Adrenal gland (tissue), 7 donors: ENCODE data around the gene ZNF2.

- PRO-cap, 3 experiments, result no peak in any of the 3 experiments
- RAMPAGE, long total RNA, 4 experiments, result no peak in any of the 4 experiments
- RRBS, result no CpG with 5 or more reads among the region's 6 CpGs
Observed at GRCh38 chr2:86794714-86795900, 4.4 kb upstream of the CD8A start.

GRCh38 chr2:87516345-87517121 lies 231.4 kb upstream of the PLGLB2 start:
- PRO-cap, 3 experiments, result no peak in any of the 3 experiments
- RAMPAGE, long total RNA, 4 experiments, result no peak in any of the 4 experiments
- RRBS, result 88% methylated on average over 2 of the region's 8 CpGs

DNA sequence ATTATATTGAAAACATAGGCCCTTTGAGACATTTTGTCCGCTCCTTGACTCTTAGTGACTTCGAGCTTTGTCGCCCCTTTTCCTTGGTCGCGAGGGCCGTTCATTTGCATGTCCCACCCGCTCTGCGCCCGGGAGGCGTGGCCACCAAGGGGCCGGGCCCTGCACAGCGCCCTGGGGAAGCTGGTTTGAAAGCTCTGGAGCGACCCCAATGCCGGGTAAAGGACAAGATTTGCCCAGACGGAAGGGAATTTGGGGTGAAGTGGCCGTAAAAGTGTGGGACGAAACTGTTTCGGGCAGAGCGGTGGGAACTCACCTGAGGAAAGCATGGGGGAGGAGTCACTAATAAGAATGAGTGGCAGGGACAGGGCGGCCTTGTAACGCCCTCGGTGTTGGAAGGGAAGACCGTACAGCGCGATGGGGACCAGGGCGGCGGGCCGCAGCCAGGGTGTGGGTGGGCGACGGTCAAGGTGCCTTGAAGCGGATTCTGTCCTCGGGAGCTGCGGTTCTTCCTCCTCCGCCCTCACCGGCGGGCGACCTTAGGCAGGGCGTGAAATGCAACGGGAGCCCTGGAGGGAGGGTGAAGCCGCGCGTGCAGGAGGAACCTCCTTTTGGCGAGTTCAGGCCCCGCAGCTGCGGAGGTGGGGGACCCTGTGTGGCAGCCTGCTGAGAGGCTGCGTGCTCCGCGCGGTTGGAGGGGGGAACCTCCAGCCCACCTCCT lies 38.8 kb downstream of the KRCC1 start:
- PRO-cap, 3 experiments, result peak in 2 of 3 experiments; most common plus-strand start position 188 of the sequence (in 2)
- RAMPAGE, long total RNA, 4 experiments, result no peak in any of the 4 experiments
- RRBS, result 4% methylated on average over 2 of the region's 49 CpGs

- PRO-cap, 3 experiments, result no peak in any of the 3 experiments
- RAMPAGE, long total RNA, 4 experiments, result no peak in any of the 4 experiments
- RRBS, result no CpG with 5 or more reads among the region's 3 CpGs
Observed at GRCh38 chr2:88125163-88125994, 2.5 kb downstream of the FABP1 start.

GRCh38 chr2:88179358-88179656 lies 9.2 kb downstream of the THNSL2 start:
- PRO-cap, 3 experiments, result no peak in any of the 3 experiments
- RAMPAGE, long total RNA, 4 experiments, result no peak in any of the 4 experiments
- RRBS, result no CpG with 5 or more reads among the region's 4 CpGs

DNA sequence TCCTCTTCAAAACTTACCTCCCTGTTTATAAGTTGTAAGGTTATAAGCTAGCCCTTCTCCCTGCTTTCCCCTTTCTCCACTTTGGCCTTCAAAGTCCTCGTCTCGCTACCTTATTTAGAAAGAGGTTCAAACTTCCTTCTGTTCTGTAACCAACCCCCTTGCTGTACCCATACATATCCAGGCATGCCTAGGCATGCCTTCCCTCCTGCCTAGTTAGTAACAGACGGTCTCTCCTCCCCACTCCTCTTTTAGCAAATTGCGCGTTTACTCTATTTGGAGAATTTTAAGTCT lies 13.8 kb downstream of the TEX37 start:
- PRO-cap, 3 experiments, result no peak in any of the 3 experiments
- RAMPAGE, long total RNA, 4 experiments, result no peak in any of the 4 experiments
- RRBS, result no CpG with 5 or more reads among the region's 5 CpGs

GRCh38 chr2:88626211-88626676 lies 1.0 kb downstream of the EIF2AK3 start:
- PRO-cap, 3 experiments, result peak in 1 of 3 experiments; most common plus-strand start chr2:88626505 (in 1); most common minus-strand start chr2:88626400 (in 1)
- RAMPAGE, long total RNA, 4 experiments, result no peak in any of the 4 experiments
- RRBS, result no CpG with 5 or more reads among the region's 11 CpGs

- PRO-cap, 3 experiments, result peak in 3 of 3 experiments; most common plus-strand start chr2:88659834 (in 1); most common minus-strand start chr2:88659582 (in 3)
- RAMPAGE, long total RNA, 4 experiments, result no peak in any of the 4 experiments
- RRBS, result no CpG with 5 or more reads among the region's 9 CpGs
Observed at GRCh38 chr2:88658935-88660083, 32.0 kb upstream of the EIF2AK3 start.

DNA sequence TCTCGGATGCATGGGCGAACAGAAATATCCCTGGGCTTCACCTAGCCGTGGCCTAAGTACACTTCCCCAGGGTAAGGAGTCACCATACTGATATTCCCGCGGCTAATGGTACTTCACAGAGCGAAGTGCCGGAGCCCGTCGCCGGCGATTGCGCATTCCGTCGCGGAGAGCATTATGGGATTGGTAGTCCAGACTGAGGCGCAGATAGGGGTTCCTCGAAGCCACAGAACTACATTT lies 200 bp upstream of the RPIA start:
- PRO-cap, 3 experiments, result peak in 3 of 3 experiments; most common minus-strand start position 107 of the sequence (in 3)
- RAMPAGE, long total RNA, 4 experiments, result no peak in any of the 4 experiments
- RRBS, result no CpG with 5 or more reads among the region's 17 CpGs

- PRO-cap, 3 experiments, result no peak in any of the 3 experiments
- RAMPAGE, long total RNA, 4 experiments, result no peak in any of the 4 experiments
- RRBS, result no CpG with 5 or more reads among the region's 5 CpGs
Observed at GRCh38 chr2:88782612-88783215, 91.2 kb downstream of the RPIA start.

- PRO-cap, 3 experiments, result no peak in any of the 3 experiments
- RAMPAGE, long total RNA, 4 experiments, result start-site peak on the plus strand in 1 of 4 experiments, at chr2:88885543-88885547 at its widest, 56 reads per replicate
- RRBS, result no CpG with 5 or more reads among the region's 7 CpGs
Observed at GRCh38 chr2:88884969-88885645, 193.6 kb downstream of the RPIA start.

GRCh38 chr2:91570871-91571918 lies 2879.7 kb downstream of the RPIA start:
- PRO-cap, 3 experiments, result peak in 3 of 3 experiments; most common plus-strand start chr2:91571316 (in 3)
- RAMPAGE, long total RNA, 4 experiments, result no peak in any of the 4 experiments
- RRBS, result no CpG with 5 or more reads among the region's 101 CpGs

DNA sequence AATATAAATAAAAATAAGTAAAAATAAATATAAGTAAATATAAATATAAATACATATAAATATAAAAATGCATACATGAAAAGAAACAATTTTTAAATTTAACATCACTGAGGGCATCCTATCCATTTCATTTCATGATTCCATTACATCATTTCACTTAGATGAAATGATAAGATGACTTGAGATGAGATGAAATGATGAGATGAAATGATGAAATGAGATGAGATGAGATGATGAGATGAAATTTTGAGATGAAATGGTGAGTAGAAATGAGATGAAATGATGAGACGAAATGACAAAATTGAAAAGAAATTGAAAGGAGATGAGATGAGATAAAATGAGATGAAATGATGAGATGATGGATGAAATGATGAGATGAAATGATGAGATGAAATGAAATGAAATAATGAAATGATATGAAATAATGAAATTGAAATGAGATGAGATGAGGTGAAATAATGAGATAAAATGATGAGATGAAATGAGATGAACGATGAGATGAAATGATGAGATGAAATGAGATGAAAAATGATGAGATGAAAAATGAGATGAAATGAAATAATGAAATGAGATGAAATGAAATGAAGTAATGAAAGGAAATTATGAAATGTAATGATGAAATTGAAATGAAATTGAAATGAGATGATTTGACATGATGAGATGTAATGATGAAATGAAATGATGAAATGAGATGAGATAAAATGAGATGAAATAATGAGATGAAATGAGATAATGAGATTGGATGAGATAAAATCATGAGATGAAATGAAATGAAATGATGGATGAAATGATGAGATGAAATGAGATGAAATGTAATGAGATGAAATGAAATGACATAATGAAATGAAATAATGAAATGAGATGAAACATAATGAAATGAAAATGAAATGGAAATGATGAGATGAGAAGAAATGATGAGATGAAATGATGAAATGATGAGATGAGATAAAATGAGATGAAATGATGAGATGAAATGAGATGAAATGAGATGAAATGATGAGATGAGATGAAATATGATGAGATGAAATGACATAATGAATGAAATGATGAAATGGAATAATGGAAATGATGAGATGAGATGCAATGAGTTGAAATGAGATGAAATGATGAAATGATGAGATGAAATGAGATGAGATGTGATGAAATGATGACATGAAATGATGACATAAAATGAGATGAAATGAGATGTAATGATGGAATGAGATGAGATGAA lies 367.8 kb upstream of the AQP7B start:
- PRO-cap, 3 experiments, result no peak in any of the 3 experiments
- RAMPAGE, long total RNA, 4 experiments, result no peak in any of the 4 experiments
- RRBS, result no CpG with 5 or more reads among the region's 2 CpGs

GRCh38 chr2:94985442-94985888 lies 40.0 kb upstream of the MAL start:
- PRO-cap, 3 experiments, result no peak in any of the 3 experiments
- RAMPAGE, long total RNA, 4 experiments, result no peak in any of the 4 experiments
- RRBS, result no CpG with 5 or more reads among the region's 6 CpGs

DNA sequence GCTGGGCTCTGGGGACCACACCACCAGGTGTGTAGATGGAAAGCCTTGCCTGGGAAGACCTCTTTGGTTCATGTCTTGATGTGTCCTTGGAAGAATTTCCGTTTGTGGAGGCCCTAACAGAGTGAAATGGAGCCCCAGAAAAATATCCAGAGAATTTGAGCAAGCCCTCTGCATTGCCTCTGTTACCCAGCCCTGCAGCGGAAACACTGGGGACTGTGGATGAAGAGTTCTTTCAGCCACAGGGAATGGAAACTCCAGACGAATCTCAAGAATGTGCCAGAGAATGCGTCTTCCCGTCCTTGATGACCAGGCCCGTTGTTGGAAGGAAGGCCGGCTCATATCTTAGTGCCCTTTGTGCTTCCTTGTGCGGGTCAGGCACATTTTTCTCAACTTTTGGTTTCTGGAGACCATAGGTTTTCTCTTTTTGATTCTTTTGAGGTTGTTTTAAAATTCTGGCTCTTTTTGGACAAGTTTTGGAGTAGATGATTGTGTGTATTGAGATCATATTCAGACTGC lies 15.5 kb downstream of the MAL start:
- PRO-cap, 3 experiments, result no peak in any of the 3 experiments
- RAMPAGE, long total RNA, 4 experiments, result no peak in any of the 4 experiments
- RRBS, result no CpG with 5 or more reads among the region's 8 CpGs

DNA sequence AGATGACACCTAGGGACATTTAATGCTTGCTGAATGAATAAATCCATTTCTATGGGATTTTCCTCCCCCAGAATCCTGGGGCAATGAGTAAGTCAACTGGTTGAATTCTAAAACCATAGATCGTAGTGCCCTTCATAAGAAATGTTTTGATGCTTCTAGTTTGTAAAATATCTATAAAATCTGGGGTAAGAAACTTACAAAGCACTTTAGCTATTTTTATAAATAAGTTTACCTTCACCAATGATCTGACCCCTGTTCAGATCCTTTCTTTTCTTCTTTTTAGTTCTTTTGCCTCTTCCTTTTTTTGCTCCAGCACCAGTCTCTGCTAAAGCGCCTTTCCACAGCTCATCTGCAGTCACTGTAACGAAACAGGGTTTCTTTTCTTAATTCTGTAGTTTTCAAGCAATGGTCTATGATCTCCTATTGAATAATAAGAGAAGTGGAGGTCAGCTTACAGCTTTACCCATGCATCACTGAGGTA lies 11.9 kb downstream of the MRPS5 start:
- PRO-cap, 3 experiments, result no peak in any of the 3 experiments
- RAMPAGE, long total RNA, 4 experiments, result no peak in any of the 4 experiments
- RRBS, result no CpG with 5 or more reads among the region's 3 CpGs

- PRO-cap, 3 experiments, result no peak in any of the 3 experiments
- RAMPAGE, long total RNA, 4 experiments, result no peak in any of the 4 experiments
- RRBS, result no CpG with 5 or more reads among the region's 4 CpGs
Observed at GRCh38 chr2:95114934-95115421, 6.6 kb downstream of the MRPS5 start.

- PRO-cap, 3 experiments, result peak in 3 of 3 experiments; most common plus-strand start chr2:95165453 (in 3); most common minus-strand start chr2:95165399 (in 3)
- RAMPAGE, long total RNA, 4 experiments, result start-site peak on the plus strand in 3 of 4 experiments, at chr2:95165789-95165822 at its widest, 43 to 153 reads per replicate
- RRBS, result 0% methylated on average over 1 of the region's 75 CpGs
Observed at GRCh38 chr2:95164939-95166265, at the start of gene ZNF2. Gene ZNF2 (plus strand): TSS chr2:95165809.

DNA sequence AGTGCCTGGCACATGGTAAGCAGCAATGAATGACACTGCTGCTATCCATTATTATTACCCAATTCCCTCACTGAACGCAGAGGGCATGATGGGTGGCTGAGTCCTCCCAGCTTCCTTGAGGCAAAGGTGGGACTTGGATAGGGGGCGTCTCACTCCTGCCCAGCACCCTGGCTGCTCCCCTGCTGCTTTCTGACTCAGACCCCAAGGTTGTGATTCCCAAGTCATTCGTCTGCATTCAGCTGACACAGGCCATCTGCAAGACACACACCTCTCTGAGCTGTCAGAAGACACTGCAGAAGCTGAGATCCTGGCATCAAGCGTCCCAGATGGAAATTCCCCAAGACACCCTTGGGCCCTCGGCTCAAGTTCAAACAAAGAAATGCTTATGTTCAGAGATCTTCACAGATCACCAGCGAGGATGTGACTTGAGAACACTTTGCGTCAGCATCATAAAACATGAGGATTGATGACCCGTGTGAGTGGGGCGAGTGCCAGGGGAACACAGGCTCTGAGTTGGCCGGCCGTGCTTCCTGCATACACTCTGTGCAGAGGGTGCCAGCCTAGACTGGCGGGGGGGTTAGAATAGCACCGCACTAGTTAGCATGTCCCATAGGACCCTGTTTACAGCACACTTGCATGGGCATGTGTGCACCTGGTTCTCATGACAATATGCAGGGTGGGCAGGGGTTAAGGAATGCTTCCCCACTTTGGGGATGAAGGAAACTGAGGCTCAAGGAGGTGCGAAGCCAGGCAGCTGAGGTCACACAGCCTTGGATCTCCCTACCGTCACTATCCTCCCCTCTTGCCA lies 36.7 kb downstream of the KCNIP3 start:
- PRO-cap, 3 experiments, result no peak in any of the 3 experiments
- RAMPAGE, long total RNA, 4 experiments, result no peak in any of the 4 experiments
- RRBS, result no CpG with 5 or more reads among the region's 15 CpGs

GRCh38 chr2:95681586-95682102 lies 89.8 kb downstream of the TRIM43 start:
- PRO-cap, 3 experiments, result peak in 1 of 3 experiments; most common plus-strand start chr2:95681884 (in 1)
- RAMPAGE, long total RNA, 4 experiments, result no peak in any of the 4 experiments
- RRBS, result no CpG with 5 or more reads among the region's 7 CpGs